ENCODE results near the gene MEP1A.

- PRO-cap: no peak
Observed at GRCh38 chr6:44084394-44085192, 42.7 kb downstream of the MRPL14 start.

DNA sequence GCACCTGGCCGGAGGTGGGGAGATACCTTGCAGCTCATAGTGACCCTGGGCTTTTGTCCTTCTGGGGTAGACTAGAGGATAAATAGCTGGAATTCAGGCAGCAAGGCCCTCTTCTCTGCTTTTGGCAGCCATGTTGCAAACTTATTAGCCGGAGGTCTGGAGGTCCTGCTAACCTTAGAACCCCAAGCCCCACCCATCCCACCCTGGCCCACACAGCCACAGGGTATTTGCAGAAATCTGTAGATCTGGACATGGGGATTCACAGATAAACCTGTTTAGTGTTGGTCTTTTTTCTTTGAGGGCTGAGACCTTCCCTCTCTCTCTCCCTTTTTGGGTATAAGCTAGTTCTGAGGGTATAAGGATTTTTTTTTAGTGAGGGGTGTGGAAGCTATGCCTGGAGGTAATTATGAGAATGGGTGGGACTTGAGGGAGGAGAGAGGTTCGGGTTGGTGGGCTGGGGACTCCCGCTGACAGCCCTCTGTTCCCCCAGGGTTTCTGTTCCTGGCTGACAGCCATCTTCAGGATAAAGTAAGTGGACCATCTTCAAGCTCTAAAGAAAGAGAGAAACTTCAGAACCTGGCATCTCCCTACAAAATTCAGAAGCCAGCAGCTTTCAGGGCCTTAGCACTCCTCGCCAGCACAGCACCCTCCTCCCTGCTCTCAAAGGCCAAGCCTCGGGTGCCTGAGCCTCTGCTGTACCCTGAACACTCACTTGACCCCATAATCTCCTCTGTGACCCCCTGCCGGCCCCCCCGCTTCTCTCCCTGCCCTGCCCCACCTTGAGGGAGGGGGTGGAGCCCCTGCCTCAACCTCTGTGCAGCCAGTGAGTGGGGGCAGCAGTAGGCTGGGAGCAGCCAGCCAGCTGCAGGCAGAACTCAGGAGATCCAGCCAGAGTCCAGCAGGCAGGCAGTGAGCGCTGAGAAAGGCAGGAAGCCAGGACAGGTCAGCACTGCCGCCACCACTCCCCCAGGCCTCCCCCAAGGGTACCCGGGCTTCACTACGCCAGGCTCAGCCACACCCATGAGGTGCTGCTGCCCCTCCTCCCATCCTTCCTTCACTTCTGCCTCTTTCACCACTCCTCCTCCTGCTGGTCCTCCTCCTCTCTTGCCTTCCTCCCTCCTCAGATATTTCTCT is 11.0 kb downstream of the TMEM63B start:
- PRO-cap: no peak

GRCh38 chr6:44166419-44167296 is 8.0 kb downstream of the CAPN11 start:
- PRO-cap: no peak

- PRO-cap: no peak
Observed at GRCh38 chr6:44200691-44201630, 15.8 kb upstream of the MYMX start.

DNA sequence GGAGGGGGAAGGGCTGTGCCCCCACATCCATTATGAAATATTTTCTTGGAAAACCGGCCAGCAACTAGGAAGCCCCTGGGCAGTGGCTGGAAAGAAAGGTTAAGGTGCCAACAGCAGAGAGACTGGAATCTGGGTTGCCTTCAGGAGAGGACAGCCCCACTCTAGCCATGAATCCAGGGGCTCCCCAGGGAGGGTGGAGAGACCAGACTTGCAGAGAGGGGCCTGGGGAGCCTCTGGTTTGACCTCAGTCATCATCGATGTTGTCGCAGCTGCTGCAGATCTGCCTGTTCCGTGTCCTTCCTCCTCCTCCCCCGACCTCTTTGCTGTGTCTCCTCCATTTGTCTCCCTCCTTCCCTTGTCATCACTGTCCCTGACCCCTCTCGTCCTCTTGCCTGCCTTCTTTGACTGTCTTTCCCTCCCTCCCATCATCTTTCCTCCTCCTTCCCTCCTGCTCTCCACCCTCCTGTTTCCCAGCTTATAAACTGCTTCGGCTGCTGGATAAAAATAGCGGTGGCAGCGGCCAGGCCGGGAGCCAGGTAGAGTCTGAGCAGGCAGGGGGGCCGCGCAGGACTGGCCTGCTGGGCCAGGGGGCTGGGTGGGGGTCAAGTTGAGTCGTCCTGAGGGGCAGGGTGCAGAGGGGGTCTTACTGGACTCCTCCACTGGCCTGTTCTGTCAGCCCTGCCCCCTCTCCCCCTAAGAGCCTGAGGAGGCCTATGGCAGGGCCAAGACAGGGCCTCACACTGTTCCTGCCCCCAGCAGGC is 3.3 kb downstream of the SLC29A1 start:
- PRO-cap: no peak

GRCh38 chr6:44977059-44977532 is 351.0 kb upstream of the RUNX2 start:
- PRO-cap: no peak

DNA sequence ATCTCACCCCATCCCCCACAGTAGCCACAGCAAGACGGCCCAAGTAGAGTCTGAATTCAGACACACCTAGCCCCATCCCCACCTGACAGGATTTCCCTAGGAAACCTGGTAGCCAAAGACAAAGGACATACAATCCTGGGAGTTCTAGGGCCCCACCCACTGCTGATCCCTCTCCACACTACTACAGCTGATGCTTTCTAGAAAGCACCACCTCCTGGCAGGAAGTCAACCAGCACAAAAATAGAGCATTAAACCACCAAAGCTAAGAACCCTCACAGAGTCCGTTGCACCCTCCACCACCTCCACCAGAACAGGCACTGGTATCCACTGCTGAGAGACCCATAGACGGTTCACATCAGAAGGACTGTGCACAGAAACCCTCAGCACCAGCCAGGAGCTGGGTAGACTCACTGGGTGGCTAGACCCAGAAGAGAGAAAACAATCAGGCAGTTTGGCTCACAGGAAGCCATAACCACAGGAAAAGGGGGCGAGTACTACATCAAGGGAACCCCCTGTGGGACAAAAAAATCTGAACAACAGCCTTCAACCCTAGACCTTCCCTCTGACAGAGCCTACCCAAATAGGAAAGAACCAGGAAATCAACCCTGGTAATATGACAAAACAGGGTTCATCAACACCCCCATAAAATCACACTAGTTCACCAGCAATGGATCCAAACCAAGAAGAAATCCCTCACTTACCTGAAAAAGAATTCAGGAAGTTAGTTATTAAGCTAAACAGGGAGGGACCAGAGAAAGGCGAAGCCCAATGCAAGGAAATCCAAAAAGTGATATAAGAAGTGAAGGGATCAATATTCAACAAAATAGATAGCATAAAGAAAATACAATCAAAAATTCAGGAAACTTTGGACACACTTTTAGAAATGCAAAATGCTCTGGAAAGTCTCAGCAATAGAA is 17.6 kb upstream of the RUNX2 start:
- PRO-cap: no peak

GRCh38 chr6:45426338-45426556 is 48.5 kb upstream of the SUPT3H start:
- PRO-cap: no peak

DNA sequence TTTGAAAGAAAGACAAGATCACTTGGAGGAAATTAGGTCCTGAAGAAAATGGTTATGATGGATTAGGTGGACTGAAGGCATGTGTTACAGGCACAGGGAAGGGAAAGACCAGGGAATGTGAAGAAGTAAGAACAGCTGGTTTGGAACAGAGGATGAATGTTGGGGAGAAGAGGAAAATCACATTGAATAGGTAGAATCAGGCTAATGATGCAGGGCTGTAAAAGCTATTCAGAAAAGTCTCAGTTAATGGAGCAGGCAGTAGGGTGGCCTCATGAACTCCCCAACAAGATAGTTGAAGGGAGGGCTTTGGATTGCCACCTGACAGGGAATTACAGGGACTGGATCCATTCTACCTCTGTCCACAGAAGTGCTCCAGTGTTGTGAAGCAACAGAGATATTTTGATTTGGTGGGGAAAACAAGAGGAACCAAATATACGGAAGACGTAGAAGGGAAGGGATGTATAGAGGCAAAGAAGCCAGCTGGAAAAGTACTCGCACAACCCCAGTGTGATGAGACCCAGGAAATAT is 83.3 kb upstream of the SUPT3H start:
- PRO-cap: no peak

GRCh38 chr6:45610817-45611264 is 233.1 kb upstream of the SUPT3H start:
- PRO-cap: no peak

DNA sequence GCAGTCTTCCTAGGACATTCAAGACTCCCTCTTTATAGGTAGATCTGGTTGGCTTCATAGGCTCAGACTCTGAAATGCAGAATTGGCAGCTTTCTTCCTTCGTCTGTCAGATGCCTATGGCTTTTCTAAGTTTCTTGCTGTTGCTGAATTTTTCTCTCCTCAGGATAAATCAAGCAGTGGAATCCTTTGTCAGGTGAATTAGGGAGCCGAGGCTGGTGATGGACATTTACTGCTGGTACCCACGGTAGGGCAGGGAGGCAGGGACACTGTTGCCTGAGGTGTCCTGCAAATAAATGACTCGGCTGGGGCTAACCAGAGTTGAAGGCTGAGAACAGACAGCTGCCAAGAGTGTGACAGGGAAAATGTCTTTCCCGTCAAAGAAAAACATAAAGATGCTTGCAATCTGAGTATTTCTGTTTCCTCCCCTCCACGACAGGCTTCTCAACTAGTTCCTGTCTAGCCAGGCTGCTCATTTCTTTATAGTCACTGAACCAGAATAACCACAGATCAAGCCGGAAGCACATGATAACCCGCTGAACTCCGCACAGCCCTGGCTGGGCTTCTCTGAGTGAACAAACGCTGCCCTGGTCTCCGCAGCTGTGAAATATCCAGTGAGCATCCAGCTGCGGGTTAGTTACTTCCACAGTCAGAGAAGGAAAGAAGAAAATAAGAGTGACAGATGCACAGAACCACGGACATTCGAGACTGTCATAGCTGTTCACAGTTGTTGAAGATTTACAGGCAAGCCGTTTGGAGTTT is 299.6 kb upstream of the SUPT3H start:
- PRO-cap: bidirectional peak, plus-strand start at position 545 of the sequence, minus-strand start at position 443 of the sequence

DNA sequence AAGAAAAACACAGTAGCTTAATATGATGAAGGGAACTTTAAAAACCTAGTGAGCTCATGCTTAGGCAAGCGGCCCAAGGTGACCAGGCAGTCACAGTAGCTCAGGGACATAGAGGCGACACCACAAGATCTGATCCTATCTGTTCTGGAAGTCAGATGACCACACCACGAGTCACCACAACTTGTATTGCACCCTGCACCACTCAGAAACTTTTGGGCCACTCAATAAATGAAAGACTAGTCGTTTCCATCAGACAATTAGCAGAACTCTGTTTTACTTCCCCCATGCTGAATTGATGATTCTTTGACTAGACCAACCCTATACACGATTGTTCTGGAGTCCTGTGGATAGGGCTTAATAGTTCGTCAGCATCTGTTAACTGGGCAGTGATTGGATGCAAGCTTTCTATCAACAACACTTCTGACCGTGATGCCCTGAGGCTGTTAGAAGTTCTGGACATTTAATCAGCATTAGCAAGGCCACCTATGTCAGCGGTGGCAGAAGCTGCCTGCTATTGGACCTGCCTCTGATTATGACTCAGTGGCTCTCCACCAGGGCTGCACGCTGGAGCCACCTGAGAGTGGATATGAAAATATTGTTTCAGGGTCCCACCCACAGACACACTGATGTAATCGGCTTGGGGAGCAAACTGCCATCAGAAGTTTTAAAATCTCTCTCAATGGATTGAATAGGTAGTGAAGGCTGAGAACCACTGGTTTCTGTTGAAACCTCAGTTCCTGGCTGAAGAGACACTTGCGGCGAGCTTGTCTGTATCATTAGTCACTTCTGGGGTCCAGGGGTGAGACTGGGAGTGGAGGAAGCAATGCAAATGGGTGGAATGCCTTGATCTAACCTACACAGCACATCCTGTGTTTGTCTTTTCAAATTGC is 4.6 kb downstream of the CLIC5 start:
- PRO-cap: bidirectional peak, plus-strand start at position 787 of the sequence, minus-strand start at position 721 of the sequence

DNA sequence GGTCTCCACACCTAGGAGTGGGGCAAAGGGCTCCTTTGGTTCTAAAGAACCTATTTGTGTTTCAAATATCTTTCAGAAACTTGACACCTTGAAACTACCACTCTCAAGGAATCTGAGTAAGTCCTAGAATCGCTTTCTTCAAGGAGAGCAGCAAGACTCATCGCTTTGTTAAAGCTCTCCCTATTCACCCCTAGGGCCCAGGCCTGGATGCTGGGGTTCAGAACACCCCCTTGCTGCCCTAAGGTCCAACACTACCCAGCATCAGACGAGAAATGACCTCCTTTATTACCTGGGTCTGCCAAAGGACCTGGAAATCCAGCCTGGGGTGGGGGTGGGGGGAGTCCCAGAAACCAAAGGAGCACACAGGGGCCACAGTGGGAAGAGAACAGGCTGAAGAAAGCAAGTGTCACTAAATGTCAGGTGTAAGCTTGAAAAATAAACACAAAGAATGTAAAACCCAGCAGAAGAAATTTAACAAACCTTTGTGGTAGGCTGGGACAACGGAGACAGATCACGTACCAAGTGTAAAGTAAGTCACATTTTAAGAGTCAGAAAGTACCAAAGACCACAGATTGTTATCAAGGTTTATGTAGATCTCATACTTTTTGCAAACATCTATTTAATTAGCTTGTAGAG is 1.8 kb downstream of the CLIC5 start:
- PRO-cap: no peak

GRCh38 chr6:46399672-46400711 is 91.3 kb downstream of the RCAN2 start:
- PRO-cap: no peak

DNA sequence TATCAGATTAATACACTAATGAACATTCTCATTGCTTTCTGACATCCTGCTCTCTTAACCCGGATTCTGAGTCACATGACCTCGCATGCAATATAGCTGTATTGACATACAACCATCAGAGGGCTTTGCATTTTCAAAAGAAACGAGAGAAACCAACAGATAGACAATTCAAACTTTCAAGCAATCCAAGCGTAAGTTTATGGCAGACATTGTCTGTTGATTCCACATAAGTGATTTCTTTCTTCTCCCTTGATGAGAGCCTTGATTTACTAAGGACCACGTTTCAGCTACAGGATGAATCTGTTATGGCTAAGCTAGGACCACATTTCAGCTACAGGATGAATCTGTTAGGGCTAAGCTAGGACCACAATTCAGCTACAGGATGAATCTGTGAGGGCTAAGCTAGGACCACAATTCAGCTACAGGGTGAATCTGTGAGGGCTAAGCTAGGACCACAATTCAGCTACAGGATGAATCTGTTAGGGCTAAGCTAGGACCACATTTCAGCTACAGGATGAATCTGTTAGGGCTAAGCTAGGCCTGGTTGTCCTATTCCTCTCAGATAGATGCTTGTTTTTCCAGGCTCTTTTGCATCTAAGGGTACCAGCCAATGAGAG is 63.5 kb downstream of the RCAN2 start:
- PRO-cap: no peak

- PRO-cap: no peak
Observed at GRCh38 chr6:46491780-46492183, 533 bp upstream of the RCAN2 start.

DNA sequence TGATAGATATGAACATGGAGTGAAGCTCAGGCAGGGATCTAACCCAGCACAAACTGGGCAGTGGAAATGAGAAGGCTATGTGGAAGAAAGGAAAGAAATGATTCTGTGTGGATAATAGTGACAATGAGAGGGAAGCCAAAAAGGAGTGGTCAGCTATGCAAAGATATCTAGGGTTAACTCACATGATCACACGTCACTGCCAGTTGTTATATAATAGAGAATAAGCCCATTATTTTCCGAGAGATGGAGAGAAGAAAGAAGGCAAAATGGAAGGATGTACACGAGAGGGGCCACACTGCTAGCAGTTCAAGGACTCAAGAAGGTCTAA is 18.7 kb upstream of the RCAN2 start:
- PRO-cap: no peak

DNA sequence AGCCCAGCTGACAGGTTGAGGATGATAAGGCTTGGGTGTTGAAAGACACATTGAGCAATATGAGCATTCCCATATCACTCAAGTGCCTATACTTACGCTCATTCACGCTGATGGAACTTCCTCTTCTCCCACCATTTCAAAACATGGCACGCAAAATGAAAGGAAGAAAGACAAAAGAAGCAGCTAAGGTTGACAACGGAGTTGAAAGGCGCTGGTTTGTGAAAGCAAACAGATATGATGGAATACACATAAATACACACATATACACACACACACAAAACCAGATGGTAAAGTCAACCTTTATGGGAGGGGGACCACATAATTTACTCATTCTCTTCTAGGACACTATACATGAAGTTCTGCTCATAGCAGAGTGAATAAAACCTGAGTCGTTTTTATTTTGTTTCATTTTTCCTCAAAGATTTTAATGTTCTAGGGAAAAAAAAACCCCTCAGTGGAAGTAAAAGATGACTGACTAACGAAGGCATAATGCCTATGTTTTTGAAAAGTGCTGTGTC is 22.0 kb upstream of the MEP1A start:
- PRO-cap: no peak

GRCh38 chr6:46793193-46793653 is at the start of gene MEP1A:
TSS of gene MEP1A (plus strand) at chr6:46793389.
- PRO-cap: no peak

DNA sequence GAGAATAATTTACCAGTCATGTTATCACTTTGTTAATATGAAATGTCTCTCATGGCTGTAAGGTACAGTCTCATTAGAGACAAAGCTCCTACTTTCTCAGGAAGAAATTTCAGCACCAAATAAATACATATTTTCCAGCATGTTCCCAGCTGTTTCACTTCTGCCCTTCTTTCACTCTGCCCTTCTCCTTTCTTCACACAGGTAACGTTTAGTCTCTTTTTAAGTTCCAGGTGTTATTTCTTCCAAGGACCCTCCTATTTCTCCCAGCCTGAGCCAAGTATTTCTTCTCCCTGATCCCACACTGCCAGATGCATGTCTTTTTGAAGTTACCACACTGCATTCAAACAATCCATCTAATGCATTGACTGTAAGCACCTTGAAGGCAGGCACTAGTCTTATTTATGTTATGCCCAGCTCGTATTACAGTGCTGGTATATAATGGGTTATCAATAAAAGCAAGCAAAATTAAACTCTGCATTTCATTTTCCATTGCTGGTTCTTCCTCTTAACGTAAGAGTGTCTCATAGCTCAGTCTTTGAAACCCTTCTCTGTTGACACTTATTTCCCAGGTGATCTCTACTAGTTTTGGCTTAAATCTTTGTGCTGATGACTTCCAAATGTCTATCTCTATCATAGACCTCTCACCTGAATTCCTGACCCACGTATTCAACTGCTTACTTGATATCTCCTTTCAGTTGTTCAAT is 2.4 kb upstream of the ADGRF5 start:
- PRO-cap: no peak